Parietal lobe (tissue), 2 donors: ENCODE data around the gene MARCO.

- RAMPAGE, long total RNA, result no peak
These were observed 16.2 kb downstream of the IL1B start for GRCh38 chr2:112820185-112820883.

- RAMPAGE, long total RNA, result no peak
These were observed 3.4 kb upstream of the IL1RN start for GRCh38 chr2:113123909-113124493.

GRCh38 chr2:113167006-113167926 lies 6.5 kb upstream of the PSD4 start:
- RAMPAGE, long total RNA, result no peak

DNA sequence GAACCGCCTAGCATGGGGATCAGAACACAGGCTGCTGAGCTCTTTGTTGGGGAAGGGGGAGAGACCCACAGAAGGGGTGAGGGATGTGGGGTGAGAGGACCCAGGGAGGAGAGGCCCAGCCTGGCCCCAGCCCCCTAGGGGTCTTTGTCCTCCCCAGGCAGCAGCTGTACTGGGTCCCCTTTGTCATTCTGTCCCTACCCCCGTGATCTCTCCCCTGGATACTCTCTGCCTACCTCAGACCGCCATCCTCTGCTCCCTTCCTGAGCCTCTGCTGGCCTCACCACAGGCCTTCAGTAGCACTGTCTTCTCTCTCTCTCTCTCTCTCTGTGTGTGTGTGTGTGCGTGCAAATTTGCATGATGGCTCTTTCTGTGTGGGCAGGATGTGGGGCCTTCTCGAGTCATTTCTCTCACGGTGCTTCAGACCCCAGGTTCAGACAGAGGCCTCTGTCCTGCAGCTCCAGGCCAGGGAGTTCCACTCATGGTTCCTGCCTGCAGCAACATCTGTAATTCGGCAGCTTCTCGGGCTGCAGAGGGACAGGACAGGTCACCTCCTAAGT lies 1.3 kb downstream of the PSD4 start:
- RAMPAGE, long total RNA, result no peak

DNA sequence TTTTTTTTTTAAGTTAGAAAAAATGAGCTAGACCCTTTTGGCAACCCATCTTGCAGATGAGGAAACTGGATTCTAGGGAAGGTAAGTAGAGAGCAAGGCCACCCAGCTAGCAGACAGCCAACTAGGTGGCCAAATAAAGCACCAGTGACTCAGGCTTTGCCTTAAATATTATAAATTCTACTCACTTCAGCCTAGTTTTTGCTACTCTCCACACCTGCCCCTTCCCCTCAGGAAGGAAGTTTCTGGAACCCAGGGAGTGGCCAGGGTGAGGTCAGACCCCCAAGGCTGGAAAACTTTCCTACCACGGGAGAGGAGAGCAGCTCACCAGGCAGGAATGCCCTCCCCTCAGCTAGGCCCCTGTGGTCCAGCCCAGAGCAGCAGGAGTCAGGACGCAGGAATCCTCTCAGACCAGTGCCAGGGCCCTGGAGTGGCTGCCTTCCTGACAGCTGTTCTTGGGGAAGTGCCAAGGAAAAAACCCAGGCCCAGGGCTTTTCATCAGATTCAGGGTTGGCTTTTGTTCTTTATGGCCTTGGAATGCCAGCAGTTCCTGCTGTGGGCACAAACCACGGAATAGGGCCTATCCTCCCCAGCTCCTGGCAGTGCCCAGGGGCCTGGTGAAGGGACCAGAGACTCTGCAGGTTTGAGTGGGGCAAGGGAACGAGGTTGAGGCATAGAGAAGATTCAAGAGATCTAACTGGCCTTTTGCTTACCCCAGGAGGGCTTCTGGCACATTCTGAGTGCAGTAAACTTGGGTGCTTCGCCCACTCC lies 5.1 kb upstream of the PAX8 start:
- RAMPAGE, long total RNA, result no peak

DNA sequence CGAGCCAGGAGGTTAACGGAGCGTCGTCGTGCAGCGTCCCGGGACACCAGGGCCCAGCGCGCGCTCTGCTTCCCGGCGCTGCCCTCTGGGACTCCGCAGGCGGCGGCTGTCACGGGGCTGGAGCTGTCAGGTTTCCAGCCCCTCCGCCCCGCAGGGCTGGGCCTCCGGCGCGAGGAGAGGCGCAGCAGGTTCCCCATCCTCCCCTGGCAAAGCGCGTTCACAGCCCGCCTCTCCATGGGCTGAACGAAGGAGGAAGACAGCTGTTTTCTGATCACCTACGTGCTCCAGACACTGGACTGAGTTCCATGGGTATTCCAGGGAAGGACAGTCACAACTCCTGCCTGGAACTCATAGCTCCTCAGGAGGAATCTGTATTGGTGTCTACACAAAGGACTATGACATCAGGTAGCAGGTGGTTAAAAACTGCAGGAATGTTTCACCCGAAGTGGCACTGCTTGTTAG lies 12.6 kb upstream of the PAX8 start:
- RAMPAGE, long total RNA, result no peak

GRCh38 chr2:113324715-113325187 lies 46.0 kb upstream of the PAX8 start:
- RAMPAGE, long total RNA, result no peak

DNA sequence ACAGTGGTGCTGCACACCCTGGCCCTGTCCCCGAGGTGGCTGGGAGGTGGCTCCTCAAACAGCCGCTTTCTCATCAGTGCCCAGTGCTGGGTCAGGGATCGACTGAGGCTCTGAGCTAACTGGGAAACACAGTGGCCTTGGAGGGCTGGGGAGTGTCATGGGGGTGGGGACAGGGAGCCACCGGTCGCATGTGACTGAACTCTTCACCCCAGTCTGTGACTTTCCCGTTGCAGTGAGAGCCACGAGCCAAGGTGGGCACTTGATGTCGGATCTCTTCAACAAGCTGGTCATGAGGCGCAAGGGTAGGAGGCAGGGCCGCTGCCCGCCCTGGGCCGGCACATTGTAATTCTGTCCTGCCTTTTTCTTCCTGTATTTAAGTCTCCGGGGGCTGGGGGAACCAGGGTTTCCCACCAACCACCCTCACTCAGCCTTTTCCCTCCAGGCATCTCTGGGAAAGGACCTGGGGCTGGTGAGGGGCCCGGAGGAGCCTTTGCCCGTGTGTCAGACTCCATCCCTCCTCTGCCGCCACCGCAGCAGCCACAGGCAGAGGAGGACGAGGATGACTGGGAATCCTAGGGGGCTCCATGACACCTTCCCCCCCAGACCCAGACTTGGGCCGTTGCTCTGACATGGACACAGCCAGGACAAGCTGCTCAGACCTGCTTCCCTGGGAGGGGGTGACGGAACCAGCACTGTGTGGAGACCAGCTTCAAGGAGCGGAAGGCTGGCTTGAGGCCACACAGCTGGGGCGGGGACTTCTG lies 28.7 kb upstream of the RABL2A start:
- RAMPAGE, long total RNA, result no peak

GRCh38 chr2:113603247-113604665 lies 23.3 kb upstream of the RABL2A start:
- RAMPAGE, long total RNA, result no peak

DNA sequence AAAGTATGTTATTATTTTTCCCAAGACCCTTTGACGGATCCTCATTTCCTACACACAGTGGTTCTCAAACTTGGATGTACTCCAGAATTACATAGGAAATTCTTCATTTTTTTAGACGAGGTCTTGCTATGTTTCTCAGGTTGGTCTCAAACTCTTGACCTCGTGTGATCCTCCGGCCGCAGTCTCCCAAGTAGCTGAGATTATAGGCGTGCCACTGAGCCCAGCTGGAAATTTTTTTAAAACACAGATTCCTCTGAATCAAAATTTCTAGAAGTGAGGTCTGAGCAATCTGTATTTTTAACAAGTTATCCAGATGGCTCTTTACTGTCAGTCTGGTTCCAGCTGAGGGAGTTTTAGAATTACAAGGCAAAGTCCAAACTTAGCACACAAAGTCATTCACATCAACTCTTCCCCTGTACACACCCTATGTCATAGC lies 12.4 kb upstream of the ACTR3 start:
- RAMPAGE, long total RNA, result no peak

GRCh38 chr2:113891359-113891886 lies 1.5 kb downstream of the ACTR3 start:
- RAMPAGE, long total RNA, result no peak

- RAMPAGE, long total RNA, result no peak
These were observed 6.7 kb downstream of the ACTR3 start for GRCh38 chr2:113896531-113897111.

- RAMPAGE, long total RNA, result no peak
These were observed 67.4 kb downstream of the ACTR3 start for GRCh38 chr2:113957282-113957740.

- RAMPAGE, long total RNA, result no peak
These were observed 83.1 kb downstream of the ACTR3 start for GRCh38 chr2:113972744-113973561.

GRCh38 chr2:115187442-115188264 lies 745.2 kb downstream of the DPP10 start:
- RAMPAGE, long total RNA, result no peak

DNA sequence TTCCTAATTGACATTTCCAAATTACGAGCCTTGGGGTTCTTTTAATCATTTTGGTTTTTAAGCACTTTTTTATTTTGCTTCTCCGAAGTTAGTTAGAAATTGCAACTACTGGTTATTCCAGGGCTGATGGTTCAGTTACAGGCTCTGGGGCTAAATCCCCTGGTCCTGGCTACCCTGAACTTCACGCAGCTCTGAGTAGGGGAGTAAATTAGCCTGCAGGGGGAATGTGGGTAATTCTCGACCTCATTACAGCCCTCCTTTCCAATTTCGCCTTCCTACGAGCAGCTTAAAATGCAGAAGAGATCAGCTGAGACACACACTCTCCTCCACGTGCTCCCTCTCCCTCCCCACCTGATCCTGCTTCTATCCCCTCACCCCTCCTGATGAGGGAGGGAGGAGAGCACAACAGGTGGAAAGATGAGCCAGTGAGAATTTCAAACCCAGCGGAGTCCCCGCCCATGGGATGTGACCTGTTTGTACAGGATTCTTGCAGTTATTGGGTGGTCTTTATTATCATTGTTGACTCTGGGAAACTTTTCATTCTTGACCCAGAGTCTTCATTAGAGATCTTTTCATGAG lies 35.4 kb downstream of the DDX18 start:
- RAMPAGE, long total RNA, result no peak

GRCh38 chr2:118016546-118017400 lies 2.9 kb upstream of the CCDC93 start:
- RAMPAGE, long total RNA, result no peak

DNA sequence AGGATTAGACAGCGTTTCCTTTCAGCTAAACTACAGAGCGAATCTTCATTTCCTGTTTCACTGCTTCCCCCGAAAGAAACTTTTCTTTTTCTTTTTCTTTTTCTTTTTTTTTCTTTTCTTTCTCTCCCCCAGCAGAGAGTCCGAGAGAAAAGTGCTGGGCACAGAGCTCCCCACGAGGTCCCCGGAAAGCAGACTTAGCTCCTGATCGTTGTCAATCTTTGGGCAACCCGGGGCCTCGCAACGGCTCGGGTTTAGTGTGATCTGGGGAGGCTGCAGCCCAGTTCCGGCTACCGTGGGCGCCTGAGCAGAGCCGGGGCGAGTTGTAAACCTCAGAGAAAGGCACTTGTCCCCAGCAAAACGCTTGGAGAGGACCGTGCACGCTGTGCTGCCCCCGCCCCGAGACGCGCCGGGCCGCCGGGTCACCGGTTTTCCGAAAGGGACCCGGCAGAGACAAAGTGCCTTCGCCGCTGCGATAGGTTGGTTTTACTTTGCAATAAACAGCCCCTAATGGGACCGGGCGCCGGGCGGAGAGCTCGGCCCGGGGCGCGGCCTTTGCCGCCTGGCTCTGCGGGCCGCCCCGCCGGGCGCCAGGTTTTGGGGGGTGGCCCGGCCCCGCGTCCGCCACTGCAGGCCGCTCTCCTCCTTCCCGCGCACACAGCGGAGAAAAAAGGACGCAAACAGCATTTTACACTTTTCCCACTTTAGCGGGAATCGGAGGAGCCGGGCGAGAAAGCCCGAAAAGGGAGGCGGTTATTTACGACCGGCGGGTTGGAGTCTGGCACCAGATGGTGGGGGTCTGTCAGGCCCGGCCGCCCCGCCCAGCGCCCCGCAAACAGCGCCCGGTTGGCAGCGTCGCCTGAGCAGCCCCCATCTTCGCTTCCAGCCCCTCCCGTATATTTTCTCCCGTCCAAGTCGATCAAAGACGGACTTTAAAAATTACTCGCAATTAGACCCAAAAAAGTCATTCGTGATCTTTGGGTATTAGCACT lies 136.0 kb downstream of the INSIG2 start:
- RAMPAGE, long total RNA, result no peak

- RAMPAGE, long total RNA, result no peak
These were observed 2.5 kb downstream of the EN1 start for GRCh38 chr2:118844940-118845392.

DNA sequence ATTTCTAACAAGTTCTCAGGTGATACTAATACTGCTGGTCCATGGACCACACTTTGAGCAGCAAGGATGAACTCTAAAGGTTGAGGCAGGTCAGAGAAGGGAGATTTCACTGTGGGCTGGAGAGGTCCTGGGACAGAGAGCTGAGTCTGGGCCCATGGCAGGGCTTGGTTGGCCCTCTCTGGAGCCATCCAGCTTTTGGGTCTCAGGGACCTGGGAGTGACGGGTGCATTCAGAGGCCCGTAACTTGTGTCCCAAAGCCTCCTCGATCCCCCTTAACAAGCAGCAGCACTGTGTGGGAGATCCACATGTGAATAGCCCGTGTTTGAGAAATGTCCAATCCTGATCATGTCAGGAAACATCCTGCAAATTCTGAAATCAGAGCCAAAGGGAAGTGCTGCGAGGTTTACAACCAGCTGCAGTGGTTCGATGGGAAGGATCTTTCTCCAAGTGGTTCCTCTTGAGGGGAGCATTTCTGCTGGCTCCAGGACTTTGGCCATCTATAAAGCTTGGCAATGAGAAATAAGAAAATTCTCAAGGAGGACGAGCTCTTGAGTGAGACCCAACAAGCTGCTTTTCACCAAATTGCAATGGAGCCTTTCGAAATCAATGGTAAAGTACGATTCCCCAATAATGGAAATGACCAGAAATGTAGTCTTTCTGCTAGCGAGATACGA lies at the start of gene MARCO:
Gene MARCO (plus strand): TSS at position 406 of the 674 bp plus-strand sequence.
- RAMPAGE, long total RNA, result no peak